Colic lymph node (tissue), 1 donor: ENCODE results near the genes TRIM25 and VEZF1.

DNA sequence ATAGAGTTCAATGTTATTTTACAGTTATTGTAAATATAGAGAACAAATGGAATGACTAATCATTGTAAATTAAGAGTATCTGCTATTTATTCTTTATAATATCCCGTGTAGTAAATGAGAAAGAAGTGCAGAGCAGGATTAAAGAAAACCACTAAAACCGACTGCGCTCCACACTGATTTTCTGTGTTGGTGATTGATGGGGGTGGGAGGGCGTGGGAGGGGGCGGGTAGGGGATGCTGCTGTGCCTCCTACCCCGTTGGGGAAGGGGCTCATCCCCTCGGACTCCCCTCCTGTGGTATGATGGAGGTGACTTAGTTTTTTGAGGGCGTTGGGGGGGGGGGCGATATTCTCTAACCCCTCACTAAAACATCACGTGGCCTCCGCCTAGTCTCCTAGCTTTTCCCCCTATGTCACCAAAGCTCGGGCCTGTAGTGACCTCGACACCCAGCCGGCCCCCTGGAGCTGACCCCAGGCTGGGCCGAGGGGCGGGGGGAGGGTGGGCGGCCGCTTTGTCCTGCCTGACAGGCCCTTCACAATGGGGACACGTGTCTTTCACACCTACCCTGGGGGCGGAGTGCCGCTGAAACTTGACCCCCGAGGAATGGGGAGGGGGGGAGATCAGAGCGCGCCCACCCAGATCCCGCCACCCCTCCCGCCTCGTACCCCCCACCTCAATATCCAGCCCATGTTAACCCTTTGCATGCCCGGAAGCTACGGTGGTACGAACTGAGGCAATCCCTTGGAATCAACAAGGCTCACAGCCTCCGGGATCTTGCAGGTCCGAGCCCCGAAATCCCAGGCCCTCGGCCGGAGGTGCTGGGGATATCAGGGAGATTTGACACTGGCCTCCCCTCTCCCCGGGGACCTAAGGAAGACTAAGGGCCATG is 2.2 kb downstream of the NOG start:
- PRO-cap: no peak

DNA sequence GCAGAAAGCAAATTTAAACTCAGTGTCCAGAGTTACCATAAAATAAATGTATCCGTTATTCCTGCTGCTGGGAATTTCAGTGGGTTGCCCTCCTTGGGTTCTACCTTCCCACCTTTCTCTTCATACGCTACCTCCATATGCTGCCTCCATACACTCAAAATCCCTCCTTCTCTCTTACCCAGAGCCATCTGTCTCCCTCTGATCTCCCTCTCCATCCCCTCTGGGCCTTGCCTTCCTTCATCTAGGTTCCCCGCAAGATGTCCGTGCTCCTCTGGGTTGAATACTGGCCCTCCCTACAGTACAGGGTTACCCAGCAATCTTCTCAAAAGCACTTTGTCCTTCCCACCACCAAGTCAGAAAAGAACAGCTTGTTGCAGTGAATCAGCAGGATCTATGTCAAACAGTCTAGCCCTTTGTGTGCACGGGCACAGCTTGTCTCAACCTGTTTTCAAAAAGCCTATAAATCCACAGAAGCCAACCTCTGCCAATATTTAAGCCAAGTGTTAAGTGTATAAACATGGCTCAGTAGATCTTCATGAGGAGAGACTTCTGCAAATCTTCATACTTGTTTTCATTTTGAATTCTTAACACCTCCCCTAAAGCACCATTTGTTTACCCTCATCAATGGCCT is 25.3 kb downstream of the C17orf67 start:
- PRO-cap: no peak

DNA sequence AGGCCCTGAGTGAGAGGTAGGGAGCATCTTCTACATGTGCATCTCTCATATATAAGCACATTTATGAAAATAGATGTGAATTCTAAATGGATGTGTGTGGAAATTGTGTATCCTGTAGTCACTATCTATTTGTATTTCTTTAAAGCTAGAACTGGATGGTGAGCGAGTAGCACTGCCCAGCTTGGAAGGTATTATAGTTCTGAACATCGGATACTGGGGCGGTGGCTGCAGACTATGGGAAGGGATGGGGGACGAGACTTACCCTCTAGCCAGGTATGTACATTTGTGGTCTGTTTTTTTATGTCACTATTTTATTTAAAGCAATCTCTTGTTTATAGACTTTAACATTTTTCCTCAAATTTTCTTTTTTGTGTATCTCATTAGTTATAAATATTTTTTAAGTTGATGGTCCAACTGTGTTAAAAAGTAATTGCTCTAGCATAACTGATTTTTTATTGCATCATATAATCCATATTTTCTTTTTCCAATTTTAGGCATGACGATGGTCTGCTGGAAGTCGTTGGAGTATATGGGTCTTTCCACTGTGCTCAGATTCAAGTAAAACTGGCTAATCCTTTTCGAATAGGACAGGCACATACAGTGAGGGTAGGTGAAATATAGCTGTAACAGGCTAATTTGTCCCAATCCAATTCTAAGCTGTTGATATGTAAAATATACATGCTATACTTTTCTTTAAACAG is 27.8 kb downstream of the DGKE start:
- PRO-cap: no peak

- PRO-cap: no peak
Measured at GRCh38 chr17:56886271-56886790, 27.5 kb downstream of the TRIM25 start.

GRCh38 chr17:56913253-56914303 is at the start of gene TRIM25:
Gene TRIM25, minus strand, starts transcription at chr17:56914049.
- PRO-cap: bidirectional peak, plus-strand start at chr17:56914176, minus-strand start at chr17:56914048

DNA sequence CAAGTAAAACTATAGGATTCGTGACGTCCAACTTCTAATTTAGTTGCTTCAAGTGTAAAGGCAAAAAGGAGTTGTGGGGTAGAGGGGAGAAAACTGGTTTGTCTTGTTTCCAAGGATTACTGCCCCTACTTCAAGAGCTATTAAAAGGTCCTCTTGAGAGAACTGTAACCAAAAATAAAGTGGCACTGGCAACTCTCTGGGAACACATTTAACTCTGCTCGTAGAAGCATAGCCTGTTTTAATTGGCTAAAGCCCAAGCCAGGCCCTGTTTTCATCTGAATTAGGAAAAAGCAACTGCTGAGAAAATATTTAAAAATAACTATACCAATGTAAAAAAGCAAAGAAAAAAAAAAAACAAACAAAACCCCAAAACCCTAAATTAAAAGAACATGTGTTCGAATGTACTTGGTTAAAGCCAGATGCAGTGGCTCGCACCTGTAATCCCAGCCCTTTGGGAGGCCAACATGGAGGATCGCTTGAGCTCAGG is 51.7 kb upstream of the AKAP1 start:
- PRO-cap: no peak

GRCh38 chr17:57045795-57046724 is 39.0 kb upstream of the AKAP1 start:
- PRO-cap: no peak

DNA sequence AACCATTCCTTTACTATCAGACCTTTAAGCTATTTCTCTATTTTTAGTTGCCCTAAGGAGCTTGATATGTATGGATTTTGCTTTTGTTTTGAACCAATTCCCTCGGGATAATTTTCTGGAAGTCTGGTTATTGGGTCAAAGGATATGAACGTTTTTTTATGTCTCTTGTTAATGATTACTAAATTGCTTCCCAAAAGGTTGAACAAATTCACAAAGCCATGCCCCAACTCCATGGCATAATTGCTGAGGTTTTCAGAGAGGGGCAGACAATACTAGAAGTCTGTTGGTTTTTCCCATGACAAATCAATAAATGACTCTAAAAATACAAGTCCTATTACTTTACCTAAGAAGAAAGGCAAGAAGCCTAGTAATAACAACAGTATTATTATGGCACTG is 11.4 kb upstream of the AKAP1 start:
- PRO-cap: no peak

GRCh38 chr17:57110884-57111519 is 26.0 kb downstream of the AKAP1 start:
- PRO-cap: no peak

DNA sequence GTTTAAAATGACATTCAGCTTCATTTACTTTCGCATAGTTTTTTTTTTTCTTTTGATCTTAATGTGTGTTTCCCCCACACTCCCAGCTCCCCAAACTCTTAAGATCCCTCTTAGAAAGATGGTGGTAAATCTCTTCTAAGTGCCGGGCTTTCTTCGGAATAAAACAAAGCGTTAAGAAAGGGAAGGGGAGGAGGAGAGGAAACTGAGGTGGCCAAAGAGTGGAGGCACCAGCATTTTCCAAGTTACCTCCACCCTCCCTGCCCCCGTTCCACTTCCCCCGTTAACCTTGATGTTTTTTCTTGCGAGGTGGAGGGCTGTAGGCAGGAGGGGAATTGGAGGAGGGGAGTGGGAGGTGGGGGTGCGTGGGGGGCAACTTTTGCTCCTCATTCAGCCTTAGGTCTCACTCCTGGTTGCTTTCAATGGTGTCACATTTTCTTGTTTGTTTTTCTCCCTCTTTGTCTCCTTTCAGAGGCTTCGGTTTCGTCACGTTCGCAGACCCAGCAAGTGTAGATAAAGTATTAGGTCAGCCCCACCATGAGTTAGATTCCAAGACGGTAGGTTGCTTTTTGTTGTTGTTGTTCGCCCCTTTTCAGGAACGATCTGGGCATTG is 1.6 kb downstream of the MSI2 start:
- PRO-cap: no peak

DNA sequence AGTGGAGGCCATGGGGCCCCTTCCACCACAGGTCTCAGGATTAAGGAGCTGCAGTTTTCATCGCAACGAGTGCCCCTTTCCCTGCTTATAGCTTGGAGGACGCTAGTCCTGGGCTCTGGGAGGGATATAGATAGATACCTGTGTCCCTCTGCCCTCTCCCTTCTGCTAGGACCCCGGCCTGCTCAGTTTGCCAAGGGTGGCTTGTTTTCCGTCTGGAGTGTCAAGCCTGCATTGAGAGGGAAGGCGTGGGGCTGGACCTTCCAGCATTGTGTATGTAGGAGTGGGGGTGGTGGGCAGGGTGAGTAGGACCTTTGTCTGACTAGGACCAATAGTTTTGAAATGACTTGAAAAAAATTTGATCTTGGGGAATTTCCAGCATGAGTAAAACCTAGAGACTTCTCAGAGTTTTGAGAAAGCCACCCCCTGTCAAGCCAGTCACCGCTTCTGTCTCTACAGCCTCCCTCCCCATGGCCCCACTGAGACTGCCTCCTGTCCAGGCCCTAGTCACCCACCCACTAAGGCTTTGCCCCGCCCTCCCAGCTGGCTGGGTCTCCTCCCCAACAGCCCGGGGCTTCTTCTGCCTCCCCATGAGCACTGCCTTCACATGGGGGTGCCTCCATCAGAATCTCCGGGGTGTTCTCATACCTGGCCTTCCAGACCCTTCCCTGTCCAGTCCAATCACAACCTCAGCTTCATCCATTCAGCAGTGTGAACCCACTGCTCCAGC is 206.8 kb downstream of the MSI2 start:
- PRO-cap: no peak

DNA sequence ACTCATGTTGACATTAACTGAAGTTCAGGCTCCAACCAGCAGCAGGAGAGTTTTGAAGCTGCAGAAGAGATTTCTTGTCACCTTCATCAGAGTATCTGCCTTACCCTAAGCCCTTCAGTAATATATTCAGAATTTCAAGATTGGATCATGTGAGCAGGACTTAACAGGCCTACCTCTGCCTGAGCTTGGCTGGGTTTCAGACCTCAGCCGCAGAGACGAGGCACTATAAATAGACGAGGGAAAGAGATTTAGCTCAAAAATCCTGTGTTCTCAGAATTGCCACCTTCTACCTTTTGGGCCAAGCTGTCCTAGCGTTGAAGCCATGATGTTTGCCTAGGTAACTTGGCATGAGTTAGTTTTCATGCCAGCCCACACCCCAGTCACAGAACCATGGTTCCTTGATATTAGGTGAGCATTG is 224.1 kb downstream of the MSI2 start:
- PRO-cap: unidirectional peak, plus-strand start at position 256 of the sequence

GRCh38 chr17:57531474-57532470 is 213.3 kb downstream of the CCDC182 start:
- PRO-cap: no peak

GRCh38 chr17:57537456-57538296 is 207.4 kb downstream of the CCDC182 start:
- PRO-cap: no peak

- PRO-cap: no peak
Measured at GRCh38 chr17:57906795-57907431, 48.3 kb downstream of the CUEDC1 start.

- PRO-cap: bidirectional peak, plus-strand start at chr17:57988535, minus-strand start at chr17:57988228
Measured at GRCh38 chr17:57987428-57988458, at the start of gene VEZF1. Gene VEZF1, minus strand, starts transcription at chr17:57988254.

DNA sequence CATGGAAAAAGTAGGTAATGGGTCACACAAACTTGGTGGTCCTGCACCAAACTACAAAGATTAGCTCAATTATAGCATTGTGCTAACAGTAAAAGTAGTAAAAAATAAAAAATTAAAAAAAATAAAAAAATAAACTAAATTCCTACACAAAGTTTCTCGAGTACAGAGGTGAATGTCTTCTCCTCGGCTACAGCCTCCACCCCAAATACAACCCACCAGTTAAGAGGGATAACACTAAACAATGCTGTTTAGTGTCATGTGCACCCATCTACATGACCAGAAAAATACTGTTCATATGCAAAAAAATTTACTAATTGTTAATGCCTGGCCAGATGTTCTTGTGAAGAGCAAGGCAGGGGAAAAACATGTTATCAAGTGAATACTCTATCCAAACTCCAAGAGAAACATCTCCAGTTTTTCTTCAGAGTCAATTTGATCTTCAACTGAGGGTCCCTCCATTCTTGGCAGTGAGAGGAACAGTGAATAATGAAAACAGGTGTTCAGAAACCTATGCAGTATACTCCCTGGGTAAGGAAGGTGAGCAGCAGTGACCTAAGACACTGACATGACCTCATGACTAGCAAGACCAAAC is 4.4 kb upstream of the VEZF1 start:
- PRO-cap: no peak

DNA sequence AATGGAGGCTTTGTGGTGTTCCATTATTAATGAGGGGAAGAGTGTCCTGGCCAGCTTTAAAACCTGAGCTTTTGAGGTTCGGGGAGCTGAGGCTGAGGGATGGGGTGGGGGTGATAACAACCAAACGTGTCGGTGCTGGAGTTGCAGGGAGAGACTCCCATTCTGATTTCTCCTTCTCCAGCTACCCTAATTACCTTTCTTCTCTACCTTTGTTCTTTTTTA is 5.6 kb downstream of the DYNLL2 start:
- PRO-cap: no peak

DNA sequence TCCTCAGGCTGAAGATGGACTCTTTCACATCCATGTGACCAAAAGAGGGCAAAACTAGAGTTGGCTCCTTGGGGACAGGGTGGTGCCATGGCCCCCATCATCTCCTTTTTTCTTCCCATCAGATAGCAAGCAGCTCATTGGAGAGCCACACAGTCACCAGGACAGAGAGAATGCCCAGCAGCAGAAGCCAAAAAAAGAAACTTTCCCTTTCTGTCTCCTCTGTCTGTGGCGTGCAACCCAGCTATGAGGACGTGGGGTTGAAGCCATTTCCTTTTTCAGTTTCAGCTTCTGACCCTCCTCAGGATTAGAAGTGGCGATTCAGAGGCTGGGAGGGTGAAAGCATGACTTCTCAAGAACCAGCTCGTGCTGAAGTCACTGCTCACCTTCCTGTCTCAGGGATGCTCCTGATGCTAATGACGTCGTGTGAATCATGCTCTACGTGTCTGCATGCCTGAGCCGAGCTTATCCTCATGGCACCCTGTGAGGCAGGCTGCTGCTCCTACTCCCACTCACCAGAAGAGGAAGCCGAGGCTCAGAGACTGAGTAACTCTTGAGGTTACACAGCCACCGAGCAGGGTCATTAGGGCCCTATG is 5.8 kb upstream of the LPO start:
- PRO-cap: no peak

- PRO-cap: no peak
Measured at GRCh38 chr17:58322260-58322886, 6.2 kb downstream of the TSPOAP1 start.